ENCODE results near the genes KALRN and ITGB5.

DNA sequence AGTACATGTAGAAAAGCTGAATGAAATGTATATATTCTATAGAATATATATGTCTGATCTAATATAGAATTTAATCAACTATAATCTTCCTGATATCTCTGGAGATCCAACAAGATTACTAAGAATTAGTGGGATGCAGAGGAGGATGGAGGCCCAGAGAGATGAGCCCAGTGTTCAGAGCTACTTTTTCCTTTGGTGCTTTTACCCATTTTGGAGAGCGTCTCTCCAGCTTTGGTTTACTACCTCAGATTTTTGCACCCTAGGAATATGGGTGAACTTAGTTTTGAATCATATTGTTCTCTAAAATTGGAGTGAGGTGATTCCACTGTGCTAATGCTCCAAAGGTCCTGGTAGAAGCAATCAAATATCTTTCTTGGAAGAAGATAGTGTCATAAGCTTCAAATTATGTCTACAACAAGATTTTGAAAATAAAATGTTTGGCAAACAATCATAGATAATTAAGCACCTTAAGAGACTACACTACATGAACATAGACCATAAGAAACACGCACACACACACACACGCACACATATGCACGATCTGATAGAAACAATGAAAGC, 34.6 kb downstream of the SEC22A start:
- PRO-cap: no peak
- RAMPAGE, long total RNA, 4 experiments: start-site peak on the plus strand in 1 of 4 experiments, centred at position 69 of the sequence, 5 reads per replicate

- PRO-cap: unidirectional peak, minus-strand start at chr3:123424702; unidirectional peak, minus-strand start at chr3:123424813
- RAMPAGE, long total RNA, 4 experiments: no peak in any of the 4 experiments
These were observed 24.4 kb downstream of the ADCY5 start for GRCh38 chr3:123424400-123425017.

DNA sequence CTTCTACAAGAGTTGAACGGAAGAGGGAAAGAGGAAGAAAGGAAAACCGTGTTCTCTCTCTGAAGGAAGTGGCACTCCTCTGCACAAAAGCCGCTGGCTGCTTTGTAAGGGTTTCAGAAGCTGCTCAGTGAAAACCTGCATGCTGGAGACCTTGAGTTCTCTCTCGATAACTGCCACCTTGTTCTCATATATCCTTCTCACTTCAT, 61.7 kb downstream of the HACD2 start:
- PRO-cap: no peak
- RAMPAGE, long total RNA, 4 experiments: no peak in any of the 4 experiments

DNA sequence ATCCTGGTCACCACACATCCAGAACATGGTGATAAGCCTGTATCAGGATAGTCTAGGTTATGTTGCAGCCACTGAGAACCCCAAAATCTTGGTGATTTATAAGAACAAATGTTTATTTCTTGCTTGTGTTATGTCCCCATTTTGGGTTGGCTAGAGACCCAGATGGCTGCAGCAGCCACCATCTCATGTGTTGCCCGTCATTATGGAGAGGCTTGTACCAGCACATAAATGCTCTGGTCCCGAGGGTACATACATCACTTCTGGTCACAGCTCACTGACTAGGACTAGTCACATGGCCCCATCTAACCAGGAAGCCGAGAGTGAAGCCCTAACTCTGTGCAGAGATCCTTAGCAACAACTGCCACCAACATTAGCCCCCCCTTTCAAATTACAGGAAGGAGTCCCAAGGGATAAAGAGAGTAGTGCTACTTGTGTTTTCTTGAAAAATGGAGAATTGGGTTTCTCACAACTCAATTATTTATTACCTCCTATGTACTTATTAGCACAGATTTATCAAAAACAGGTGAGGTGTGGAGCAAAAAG, 25.5 kb upstream of the HACD2 start:
- PRO-cap: no peak
- RAMPAGE, long total RNA, 4 experiments: no peak in any of the 4 experiments

DNA sequence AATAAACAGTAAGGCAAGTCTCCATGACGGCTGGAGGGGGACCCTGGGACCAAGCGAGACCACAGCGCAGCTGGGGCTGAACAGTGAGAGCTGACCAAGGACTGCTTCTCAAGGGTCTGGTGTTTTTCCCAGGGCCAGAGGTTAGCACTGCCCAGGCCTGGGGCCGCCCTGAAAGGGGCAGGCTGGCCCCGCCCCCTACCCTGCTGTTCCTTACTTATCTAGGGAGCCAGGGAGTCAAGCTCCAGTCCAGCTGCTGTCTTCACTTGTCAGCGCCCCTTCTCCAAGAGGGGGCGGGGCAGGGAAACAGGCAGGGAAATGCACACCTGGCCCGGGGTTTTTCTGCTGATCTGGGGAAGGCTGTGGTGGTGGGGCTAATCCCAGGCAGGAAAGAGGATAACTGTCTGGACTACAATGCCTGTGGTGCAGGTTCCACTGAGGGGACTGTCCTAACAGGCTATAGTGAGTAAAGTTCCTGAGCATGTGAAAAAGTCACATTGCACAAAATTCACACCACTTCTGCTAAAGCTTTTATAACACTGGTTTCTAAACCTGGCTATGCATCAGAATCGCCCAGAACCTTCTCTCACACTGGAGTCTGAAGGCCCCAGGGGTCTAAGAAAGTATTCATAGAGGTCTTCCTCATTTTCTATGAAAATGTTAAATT, 51.7 kb upstream of the HACD2 start:
- PRO-cap: no peak
- RAMPAGE, long total RNA, 4 experiments: no peak in any of the 4 experiments

- PRO-cap: no peak
- RAMPAGE, long total RNA, 4 experiments: no peak in any of the 4 experiments
These were observed 87.1 kb upstream of the HACD2 start for GRCh38 chr3:123671827-123672512.

DNA sequence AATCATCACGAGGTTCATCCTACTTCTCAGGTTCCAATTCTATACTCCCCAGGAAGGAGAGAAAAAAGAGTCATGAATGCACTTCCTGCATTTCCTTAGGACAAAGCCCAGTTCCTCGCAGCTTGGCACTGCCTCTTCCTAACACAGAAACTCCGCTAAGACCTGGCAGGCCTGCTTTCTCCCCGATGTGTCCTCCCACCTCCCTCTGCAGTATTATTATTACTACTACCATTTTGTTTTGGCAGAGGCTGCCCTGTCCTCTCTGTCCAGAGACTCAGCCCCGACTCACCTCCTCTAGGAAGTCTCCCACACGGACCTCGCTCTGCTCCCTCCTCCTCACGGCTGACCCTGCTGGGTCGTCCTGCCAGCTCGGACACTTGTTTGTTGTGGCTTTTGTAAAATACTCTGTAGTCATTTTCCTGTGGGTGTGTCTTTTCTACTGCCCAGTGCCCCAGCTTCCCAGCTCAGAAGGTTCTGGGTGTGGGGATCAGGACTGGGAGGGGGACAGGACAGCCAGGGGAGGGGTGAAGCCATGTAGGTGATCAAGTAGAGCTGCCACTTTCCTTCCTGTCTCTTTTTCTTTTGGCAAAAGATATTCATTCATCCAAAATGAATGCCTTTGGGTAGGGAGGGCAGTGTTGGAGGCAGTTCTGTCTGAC, 107.3 kb upstream of the HACD2 start:
- PRO-cap: unidirectional peak, minus-strand start at position 191 of the sequence
- RAMPAGE, long total RNA, 4 experiments: no peak in any of the 4 experiments

DNA sequence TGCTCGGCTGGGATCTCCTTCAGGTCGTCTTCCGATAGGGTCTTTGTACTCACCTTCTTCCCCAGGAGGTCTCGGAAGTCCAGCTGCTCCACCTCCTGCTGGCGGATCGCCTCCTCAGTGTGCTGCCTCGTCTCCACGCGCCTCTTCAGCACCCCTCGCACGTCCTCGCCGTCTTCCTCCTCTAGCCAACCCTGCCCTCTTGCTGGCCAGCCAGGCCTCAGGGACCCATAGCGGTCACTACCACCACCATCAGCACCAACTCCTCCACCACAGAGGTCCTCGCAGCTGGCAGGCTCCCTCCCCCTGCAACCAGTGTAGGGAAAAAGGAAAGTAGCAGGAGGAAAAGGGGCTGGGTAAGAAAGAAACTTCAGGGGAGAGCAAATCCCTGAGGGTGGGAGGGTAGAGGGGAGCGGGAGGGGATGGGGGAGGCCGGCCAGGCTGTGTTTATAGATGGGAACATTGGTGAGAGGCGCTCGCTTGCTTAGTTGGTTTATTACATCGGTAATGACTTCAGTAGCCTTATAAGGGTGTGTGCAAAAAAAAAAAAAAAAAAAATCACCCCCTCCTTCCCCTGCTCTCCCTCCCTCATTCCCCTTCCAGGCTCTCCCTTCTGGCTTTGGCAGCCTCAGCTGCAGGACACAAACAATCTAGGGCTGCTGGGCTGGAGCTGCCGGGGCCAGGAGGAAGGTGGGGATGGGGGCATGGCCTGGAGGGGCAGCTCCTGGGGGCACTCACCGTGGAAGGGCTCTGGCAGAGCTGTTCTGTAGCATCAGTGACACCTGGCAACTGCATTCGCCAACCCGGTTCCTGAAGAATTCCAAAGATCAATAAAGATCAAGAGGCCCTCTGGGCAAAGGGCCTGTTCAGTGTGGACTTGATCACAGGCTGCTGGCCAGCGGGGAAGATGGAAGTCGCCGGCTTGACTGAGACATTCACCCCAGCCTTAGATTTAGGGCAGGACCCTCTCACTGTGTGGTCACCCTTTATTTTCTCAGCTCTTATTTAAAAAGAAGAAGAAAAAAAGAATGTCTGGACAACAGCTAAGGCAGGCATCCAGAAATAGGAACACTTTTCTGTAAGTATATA, 116.2 kb upstream of the HACD2 start:
- PRO-cap: unidirectional peak, minus-strand start at position 121 of the sequence; bidirectional peak, plus-strand start at position 608 of the sequence, minus-strand start at position 316 of the sequence
- RAMPAGE, long total RNA, 4 experiments: start-site peak on the plus strand in 3 of 4 experiments, centred at positions 626 to 642 of the sequence, 19 to 41 reads per replicate; start-site peak on the minus strand in 3 of 4 experiments, centred at positions 196 to 287 of the sequence, 5,403 to 17,776 reads per replicate

GRCh38 chr3:123831431-123832010, 52.6 kb downstream of the MYLK start:
- PRO-cap: no peak
- RAMPAGE, long total RNA, 4 experiments: no peak in any of the 4 experiments

- PRO-cap: no peak
- RAMPAGE, long total RNA, 4 experiments: no peak in any of the 4 experiments
These were observed 5.1 kb downstream of the CCDC14 start for GRCh38 chr3:123955840-123956400.

- PRO-cap: bidirectional peak, plus-strand start at chr3:124033008, minus-strand start at chr3:124032894; bidirectional peak, plus-strand start at chr3:124033369, minus-strand start at chr3:124033162
- RAMPAGE, long total RNA, 4 experiments: start-site peak on the plus strand in 2 of 4 experiments, at chr3:124033056-124033717 at its widest, 8 reads per replicate
These were observed at the start of gene KALRN for GRCh38 chr3:124032615-124033483. Gene KALRN, plus strand, starts transcription at chr3:124033369.

DNA sequence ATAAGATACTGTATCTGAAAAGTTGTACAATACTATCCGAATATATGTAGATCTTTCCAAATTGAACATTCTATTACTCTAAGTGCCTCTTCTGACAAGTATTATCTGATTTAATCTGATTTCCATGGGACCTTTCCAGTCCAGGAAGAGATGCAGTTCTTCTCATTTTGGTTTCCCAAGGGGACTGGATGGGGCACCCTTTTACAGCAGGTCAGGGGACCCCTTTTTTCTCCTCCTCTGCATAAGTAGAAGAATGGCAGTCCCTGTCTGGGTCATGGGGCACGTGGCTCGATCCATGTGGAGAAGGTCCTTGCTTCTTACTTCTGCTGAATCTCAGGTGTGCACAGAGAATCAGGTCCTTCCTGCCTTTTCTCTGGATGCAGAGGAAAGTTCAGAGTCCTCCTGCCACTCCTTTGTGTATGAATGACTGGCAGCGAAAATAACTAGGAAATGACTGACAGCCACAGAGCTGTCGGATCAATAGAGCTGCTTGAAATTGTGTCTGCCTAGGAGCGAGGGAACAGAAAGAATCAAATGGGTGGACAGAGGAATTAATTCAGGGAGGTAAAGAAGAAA, 8.3 kb downstream of the KALRN start:
- PRO-cap: no peak
- RAMPAGE, long total RNA, 4 experiments: no peak in any of the 4 experiments

DNA sequence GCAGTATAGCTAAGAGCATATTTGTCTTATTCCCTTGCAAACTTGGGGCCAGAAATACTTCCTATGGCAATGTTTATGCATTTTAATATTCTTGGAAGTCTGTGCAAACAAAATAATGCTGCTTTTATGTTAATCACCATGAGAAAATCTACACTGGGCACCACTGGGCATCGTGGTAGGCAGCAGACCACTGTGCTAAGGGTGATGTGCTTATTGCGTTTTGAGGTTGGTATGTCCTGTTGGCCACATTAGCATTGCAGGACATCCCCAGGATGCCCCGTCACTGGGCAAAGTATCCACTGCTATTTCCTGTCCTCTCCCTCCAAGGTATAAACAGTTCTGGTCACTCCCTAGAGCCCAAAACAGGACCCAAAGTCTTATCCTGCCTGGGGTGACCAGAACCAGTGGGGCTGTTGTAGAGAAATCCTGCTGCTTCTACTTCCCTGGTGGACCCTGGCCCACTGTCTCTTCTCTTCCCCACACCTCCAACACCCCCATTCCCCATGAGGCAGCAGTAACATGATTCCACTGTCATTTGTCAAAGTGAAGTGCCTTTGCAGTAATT, 243.0 kb downstream of the KALRN start:
- PRO-cap: bidirectional peak, plus-strand start at position 360 of the sequence, minus-strand start at position 194 of the sequence
- RAMPAGE, long total RNA, 4 experiments: no peak in any of the 4 experiments

GRCh38 chr3:124552228-124552720, 178.0 kb upstream of the UMPS start:
- PRO-cap: no peak
- RAMPAGE, long total RNA, 4 experiments: no peak in any of the 4 experiments

DNA sequence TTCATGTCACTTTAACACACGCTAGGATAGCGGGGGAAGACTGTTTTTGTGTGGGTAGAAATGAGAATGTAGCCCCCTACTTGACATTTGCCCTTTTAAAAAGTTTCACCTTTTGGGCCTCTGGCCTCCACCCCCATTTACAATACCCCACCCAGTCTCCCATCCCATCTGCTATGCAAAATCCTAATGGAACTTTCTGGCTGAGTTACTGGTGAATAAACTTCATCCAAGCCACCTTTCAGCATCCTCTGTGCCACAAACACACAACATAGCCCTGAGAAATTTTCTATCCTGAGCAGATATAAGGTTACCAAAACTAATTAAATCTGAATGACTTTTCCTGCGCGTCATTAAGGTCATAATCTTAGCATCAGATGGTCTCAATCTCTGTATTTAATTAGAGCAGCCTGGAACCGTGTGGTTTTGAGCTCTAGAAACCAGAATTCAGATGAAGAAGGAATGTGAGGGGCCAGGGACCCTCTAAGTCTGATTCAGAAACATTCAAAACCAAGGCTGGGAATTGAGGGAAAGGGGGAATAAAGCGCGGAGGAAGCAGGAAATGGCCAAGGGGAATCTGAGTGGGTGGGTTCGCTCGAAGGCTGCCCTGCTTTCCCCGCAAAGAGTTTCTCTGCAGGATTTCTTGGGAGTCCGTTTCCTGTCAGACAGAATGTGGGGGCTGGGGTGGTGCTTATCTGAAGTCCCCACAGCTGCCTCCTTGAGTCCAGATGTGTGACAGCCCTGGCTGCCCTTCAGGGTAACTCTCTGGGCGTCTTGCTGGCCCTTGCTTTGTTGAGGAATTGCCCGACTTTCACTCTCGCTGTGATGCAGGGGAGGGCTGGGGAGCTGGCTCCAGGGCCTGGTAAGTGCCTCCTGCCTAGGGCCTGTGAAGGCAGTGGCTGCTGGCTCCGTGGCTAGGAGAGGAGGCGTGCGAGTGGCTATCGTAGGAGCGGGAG, 144.3 kb upstream of the UMPS start:
- PRO-cap: no peak
- RAMPAGE, long total RNA, 4 experiments: no peak in any of the 4 experiments

DNA sequence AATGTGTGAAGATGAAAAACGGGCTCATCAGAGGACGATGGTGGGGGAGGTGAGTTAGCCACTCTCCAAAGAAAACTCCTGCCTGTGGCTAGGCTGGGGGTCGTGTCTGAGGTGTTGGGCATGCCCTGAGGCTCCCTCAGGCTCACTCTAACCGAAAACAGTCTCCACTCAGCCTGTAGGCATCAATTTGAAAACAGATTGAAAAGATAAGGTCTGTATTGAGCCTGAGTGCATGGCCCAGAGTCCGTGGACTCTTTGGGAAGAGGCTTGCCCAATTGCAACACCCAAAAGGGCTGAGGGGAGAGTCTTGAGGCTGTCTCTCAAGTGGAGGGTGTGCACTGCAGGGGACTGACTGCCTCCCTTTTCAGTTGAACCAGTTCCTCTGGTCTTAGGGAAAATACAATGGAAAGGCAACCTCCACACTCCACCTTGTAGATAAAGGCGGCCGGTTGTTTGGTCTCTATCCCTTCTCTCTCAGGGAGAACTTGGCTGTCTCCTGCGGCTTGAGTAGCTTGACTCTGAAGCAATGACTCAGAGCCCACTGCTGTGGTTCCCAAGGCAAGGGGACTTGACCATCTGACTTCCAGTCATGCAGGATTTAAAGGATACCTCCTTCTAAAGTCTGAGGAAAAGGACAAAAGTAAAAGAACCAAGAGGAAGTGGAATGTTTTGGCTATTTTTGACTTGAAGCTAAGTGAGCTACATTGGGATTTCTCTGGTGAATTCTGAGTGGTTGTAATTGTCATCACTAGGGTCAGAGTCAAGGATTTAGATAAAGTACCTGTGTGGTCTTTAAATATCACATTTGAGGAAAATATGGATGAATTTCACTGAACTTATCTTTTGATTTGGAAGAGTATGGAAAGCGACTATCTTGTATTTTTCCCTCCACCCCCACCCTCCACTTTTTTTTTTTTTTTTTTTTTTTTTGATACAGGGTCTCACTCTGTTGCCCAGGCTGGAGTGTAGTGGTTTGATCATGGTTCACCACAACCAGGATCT, 143.2 kb upstream of the UMPS start:
- PRO-cap: no peak
- RAMPAGE, long total RNA, 4 experiments: no peak in any of the 4 experiments

DNA sequence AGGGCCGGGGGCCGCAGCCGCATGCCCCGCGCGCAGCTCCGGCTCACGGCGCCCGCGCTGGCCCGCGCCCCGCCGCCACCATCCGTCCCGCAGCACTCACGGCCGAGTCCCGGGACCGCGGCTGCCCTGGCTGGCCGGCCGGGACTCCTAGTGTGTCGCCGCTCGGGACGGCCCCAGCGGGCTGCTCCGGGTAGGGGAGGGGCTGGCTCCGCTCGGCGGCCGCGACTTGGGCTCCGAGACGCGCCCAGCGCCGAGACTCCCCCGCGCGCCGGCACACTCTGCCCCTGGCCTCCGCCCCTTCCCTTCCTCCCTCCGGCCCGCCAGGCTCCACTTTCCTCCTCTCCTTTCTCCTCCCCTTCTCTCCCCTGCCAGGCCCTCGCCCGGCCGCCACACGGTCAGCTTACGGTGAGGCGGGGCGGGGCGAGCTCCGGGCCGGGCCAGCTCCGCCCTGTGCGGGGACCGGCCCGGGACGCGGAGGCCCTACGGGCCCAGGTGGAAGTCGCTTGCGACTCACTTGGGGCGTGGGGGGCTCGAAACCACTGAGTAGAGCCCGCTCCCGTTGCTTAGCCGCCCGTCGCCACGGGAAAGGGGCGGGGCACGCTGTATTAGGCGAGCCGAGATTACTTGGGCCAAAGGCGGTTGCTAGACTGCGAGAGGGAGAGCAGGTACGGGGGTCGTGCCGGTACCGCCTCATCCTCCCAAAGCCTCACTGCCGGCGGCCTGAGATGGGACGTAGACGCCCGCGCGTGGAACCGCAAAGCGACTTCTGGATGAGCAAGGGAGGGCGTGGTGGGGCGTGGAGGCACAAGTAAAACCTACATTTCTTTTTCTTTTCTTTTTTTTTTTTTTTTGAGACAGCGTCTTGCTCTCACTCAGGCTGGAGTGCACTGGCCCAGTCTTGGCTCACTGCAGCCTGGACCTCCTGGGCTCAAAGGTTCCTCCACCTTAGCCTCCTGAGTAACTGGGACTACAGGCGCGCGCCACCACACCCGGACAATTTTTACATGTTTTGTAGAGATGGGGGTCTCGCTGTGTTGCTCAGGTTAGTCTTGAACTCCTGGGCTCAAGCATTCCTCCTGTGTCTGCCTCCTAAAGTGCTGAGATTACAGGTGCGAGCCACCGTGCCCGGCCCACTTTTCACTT, at the start of gene ITGB5:
Gene ITGB5, minus strand, starts transcription at position 280 of the 1,143 bp plus-strand sequence.
- PRO-cap: bidirectional peak, plus-strand start at position 440 of the sequence, minus-strand start at position 149 of the sequence; bidirectional peak, plus-strand start at position 513 of the sequence, minus-strand start at position 581 of the sequence
- RAMPAGE, long total RNA, 4 experiments: start-site peak on the minus strand in 1 of 4 experiments, centred at position 554 of the sequence, 21 reads per replicate

- PRO-cap: no peak
- RAMPAGE, long total RNA, 4 experiments: start-site peak on the minus strand in 1 of 4 experiments, at chr3:125013688-125013985 at its widest, 52 reads per replicate
These were observed 42.5 kb downstream of the HEG1 start for GRCh38 chr3:125012832-125014085.

- PRO-cap: no peak
- RAMPAGE, long total RNA, 4 experiments: no peak in any of the 4 experiments
These were observed 7.0 kb upstream of the HEG1 start for GRCh38 chr3:125062731-125063199.

- PRO-cap: no peak
- RAMPAGE, long total RNA, 4 experiments: no peak in any of the 4 experiments
These were observed 56.7 kb downstream of the SLC12A8 start for GRCh38 chr3:125155782-125156393.

Data from gastroesophageal sphincter (tissue), 4 donors.